BE2C (cell line): ENCODE data around the genes GSC2, C22orf39 and GP1BB.

DNA sequence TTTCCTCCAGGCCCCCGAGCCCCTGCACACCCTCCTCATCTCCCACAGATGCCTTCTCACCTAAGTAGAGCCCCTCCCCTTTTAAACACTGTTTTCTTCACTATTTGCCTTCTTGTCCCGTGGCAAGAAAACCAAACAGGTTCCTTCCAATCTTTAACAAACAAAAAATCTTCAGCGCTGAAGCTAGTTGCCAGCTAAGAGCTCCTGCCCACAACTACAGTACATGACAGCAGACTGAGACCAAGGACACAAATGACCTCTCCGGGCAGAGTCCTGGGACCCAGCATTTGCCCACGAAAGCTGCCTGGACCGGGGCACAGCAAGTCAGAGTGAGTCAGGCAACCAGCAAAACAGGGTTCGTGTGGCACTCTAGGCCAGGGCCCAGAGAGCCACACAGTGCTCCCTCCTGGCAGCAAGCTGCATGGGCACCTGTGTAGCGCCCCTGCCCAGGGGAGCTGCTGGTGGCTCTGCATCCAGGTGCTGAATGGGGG is 63.7 kb downstream of the DGCR2 start:
- RRBS = 84% methylated on average over 3 of the region's 8 CpGs

DNA sequence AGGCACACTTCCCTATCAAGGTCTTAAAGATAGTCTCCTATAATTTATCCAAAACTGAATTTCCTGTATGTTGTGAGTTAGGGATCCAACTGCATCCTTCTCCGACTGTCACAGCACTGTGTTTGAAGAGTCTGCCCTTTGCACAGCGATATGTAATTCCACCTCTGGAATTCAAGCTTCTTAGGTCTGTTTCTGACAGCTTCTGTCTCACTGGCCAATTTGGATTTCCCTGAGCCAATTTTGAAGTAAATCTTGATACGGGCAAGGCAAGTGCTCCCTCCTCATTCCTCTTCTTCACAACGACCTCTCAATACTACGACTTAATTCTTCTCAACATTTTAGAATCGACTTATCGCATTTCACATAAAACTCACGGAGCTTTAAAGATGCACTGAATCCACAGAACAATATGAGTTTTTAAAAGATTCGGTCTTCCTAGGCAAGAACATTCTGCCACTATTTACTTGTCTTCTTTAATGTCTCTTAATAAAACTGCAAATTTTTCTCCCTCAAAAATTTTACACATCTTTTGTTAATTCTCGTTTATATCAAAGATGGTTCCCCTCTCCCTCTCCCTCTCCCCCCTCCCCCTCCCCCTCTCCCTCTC is 39.0 kb downstream of the DGCR2 start:
- RRBS = no CpG with 5 or more reads among the region's 10 CpGs

- RRBS = 13% methylated on average over 34 of the region's 45 CpGs
These were observed at the start of gene GSC2 for GRCh38 chr22:19150219-19150496. GSC2 (minus strand) TSS chr22:19150292.

DNA sequence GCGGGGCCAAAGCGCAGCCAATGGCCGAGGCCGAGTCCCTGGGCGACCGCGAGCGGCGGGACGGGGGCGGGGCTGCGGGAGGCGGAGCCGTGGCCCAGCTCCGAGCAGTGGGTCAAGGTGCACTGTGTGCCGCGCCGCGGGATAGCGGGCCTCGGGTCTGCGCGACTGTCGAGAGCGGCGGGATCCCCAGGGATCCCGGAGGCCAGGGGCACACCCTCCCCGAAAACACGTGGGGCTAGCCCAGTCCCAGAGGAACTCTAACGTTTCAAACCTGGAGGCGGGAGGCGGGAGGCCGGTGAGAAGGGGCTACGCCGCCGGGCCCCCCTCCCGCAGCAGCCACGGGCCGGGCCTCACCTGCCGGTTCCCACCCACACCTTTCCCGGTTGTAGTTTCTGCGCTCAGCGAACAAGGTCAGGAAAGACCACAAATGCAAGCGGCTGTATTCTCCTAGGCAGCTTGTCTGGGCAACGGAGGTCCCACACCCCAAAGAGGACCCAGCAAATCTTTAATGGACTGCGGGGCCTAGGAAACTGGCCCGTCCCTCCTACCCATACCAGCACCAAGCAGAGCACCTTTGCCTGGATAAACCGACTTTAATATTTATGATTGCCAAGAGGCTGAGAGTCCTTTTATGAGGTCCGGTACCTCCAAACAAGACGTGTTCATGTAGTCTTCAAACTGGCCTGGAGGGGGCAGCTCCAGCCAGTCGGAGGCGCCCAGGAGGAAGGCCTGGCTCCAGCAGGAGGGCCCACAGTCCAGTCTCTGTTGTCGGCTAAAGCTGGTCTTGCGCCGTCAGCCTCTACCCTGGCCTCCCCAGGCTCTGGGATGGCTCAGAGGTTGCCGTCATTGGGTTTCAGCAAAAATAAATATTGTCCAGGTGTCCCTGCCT is 608 bp upstream of the SLC25A1 start:
- RRBS = 1% methylated on average over 7 of the region's 56 CpGs

DNA sequence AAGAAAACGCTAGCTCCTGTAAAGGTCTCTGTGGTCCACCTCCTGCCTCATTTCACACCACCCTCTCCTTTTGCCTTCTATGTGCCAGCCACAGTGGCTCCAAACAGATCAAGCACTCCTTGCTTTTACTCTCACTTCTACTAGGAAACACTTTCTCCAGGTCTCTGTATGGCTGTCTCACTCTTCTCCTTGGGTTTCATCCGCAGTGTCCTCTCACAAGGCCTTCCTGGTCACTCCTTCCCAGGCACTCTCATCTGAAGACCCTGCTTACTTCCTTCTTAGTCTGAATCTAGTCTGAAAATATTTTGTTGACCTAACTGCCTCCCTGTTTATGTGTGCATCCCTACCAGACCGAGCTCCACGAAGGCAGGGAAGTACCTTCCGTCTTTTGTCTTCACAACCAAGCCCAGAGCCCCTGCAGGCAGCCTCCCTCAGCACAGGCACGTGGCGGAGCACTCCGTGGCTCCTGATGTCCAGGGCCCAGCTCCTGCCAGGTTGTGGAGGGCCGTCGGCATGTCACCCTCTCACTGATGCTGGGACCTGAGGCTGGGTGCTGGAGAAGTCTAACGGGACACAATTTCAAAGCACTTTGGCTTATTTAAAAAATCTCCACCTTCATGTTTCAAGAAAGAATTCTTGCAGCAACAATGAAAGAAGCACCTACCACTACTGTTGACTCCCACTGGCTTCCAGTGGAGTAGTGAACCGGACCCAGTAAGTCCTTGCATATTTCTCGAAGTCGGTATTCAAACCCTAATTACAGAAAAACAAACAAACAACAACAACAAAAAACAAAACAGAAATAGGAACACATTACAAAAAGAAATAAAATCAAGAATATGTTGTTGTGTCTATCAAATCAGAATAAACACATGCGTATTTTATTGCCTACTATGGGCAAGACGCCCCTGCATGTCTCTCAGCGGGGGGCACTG is 59.4 kb upstream of the CLTCL1 start:
- RRBS = no CpG with 5 or more reads among the region's 17 CpGs

GRCh38 chr22:19419477-19420065 is 12.0 kb downstream of the HIRA start:
- RRBS = no CpG with 5 or more reads among the region's 3 CpGs

GRCh38 chr22:19426036-19426802 is 5.3 kb downstream of the HIRA start:
- RRBS = no CpG with 5 or more reads among the region's 5 CpGs

DNA sequence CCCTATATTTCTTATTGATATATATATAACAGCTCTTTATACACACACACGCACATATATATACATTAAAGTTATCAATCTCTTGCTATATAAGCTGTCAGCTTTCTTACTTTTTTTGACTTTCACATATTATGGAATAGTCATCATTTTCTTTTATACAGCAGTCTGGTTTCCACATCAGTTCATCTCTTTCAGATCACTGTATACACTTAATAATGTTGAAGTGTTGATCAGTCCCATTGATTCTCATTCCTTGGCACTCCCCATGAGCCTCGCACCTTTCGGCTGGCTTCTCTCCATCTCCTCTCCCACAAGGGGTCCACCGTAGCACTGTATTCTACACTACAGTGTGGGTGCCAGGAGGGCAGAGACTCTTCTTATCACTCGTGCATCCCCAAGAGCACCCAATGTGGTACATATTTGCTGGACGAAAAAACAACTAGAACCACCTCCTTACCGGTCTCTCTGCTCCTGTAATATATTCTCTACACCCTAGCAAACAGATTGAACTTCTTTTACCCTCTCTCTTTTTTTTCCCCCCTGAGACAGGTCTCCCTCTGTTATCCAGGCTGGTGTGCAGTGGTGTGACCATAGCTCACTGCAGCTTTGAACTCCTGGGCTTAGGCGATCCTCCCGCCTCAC is 1.2 kb downstream of the C22orf39 start:
- RRBS = no CpG with 5 or more reads among the region's 9 CpGs

DNA sequence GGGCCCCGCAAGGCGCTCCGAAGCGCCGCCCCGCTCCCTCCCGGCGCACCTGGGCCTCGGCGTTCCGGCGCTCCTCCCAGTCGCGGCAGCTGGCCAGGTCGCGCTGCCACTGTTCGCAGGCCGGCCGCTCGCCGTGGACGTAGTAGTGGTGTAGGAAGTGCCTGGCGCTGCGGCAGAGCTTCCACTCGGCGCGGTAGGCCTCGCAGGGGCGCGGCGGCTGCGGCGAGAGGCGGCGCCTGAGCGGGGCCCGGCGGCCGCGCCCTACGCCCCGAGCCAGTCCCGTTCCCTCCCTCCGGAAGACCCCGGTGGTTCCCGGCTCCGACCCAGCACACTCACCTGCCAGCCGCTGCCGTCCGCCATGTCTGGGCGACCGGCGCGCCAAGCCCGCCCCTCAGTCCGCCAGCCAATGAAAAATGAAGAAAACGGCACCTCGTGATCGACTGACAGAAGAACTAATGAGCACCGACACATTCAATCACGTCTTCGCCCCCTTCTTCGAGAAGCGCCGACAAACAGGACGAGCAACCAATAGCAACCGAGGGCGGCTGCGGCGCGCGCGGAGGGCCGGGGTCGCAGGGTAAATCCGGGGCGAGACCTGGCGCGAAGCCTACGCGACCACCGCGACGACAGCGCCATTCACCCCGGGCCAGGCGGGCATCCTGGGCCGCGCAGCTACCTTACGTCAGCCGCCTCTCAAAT is at the start of gene C22orf39:
Gene C22orf39, minus strand, starts transcription at position 383 of the 699 bp plus-strand sequence.
- RRBS = under 1% methylated on average over 43 of the region's 91 CpGs

DNA sequence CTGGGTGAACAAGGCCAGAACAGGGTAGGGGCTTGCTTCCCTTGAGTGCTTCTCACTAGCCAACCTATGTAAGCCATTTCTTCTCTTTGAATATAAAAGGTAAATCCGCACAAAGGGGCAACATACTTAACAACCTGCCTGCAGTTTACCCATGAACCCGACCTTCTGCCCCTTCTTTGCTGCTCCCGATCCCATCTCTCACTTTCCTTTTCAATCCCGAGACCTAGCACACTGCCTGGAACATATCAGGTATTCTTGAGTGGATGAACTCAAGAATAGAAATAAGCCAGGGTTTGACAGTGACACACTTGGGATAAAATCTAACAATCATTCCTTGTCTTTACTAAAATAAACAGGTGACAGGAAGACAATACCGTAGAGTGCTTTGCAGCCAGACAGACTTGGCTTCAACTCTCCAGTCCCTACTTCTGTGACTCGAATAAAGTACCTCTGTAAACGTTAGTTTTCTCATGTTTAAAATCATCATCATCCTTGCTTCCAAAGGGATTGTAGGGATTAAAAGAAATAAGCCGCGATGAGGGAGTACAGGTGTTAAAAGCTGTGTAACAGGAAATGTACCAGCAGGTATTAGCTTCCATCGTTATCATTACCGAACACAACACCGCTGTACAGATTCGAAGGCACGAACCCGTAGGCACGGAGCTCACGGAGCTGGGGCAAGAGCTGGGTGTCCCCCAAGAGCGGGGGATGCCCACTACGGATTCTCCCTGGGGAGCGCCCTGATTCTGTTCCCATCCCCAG is 827 bp downstream of the UFD1 start:
- RRBS = no CpG with 5 or more reads among the region's 20 CpGs

- RRBS = 89% methylated on average over 4 of the region's 15 CpGs
These were observed 2.9 kb upstream of the GP1BB start for GRCh38 chr22:19720392-19720905.

DNA sequence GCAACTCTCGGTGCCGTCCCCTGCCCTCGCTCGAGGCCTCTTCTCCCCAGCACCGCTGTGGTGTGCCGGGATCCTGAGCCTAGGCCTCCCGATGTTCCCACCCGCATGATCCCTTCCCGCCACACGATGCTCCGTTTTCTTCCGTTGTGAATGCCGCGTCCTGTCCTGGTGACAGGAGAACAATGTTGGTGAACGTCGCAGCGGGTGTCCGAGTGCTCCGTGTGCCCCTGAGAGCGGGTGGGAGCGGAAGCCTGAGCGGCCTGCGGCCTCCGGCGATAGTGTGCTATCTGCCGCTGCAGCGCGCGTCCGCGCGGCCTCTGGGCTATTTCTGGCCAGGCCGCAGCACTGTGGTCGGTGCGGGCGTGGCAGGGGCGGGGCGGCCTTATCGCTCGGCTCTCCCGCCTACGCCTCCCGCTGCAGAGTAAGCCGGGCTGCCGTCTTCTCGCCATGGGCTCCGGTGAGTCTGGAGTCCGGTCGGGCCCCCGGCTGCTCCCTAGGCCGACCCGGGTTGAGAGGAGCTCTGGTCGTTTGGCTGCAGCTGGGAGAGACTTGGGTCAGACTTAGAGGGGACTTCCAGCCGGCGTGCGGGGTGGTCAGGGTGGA is at the start of gene GP1BB:
Gene GP1BB, plus strand, starts transcription at position 417 of the 603 bp plus-strand sequence.
- RRBS = 83% methylated on average over 7 of the region's 56 CpGs

DNA sequence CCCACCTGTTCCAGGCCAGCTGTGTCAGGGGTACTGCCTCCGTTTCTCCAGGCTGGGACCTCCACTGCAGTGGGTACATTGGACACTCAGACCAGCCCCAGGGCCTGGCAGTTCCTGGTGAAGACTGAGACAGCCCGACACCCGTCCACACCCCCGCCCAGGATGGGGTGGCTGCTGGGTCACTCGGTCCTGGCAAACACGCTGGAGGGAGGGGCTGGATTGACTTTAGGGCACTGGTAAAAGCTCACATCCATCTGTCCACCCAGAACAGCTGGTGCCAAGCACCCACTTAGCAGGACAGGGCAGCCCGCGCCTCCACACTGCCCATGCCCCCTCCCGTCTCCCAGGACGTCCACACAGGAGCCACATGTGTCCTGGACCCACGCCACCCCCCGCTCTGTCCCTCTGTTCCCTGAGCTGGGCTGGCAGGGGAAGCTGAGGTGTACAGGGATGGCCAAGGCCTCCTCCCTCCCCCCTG is 10.7 kb upstream of the TBX1 start:
- RRBS = no CpG with 5 or more reads among the region's 12 CpGs

- RRBS = no CpG with 5 or more reads among the region's 21 CpGs
These were observed 23.4 kb upstream of the GNB1L start for GRCh38 chr22:19877870-19878588.

DNA sequence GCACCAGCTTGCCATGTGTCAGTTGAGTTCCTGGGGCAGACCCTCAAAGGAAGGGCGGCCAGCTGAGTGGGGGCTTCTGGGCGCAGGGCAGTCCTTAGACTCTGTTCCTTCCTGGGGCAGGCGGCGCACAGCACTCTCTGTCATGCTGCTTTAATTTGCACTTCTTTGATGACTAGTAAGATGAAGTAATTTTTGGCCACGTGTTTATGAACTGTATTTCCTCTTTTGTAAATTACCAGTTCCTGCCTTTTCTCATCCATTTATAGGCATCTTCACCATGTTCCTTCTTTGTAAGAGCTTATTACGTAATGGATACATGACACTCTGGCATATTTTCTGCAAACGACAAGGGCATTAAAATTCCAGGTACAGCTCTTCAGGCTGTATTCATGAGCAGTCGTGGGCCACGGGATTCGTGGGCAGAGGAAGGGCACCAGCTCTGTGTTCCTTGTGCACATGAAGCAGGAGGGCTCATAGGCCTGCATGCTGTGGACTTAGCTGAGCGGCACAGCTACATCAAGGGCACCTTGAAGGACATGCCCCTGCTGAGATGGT is 32.3 kb upstream of the GNB1L start:
- RRBS = no CpG with 5 or more reads among the region's 11 CpGs

DNA sequence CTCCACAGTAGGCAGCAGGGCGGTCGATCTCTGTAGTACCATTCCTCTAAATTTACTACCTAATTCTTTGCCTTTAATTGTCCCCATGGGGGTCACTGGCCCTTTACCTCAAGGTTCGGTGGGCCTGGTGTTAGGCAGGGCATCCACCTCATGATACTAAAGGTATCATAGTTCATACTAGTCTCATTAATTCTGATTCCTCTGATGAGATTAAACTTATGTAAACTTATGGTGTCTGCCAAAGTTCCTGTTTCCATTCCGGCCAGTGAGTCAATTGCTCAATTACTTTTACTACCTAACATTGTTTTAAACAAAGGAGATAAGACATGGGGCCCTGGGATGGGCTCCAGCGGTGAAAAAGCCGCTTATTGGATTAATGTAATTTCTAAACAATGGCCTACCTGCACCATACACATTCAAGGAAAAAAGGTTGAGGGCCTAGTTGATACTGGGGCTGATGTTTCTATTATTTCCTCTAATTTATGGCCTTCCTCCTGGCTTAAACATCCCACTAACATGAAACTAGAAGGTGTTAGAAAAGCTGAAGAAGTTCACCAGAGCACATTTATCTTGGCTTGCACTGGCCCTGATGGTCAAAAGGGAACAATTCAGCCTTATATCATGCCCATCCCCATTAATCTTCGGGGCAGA is 3.4 kb upstream of the COMT start:
- RRBS = no CpG with 5 or more reads among the region's 7 CpGs

DNA sequence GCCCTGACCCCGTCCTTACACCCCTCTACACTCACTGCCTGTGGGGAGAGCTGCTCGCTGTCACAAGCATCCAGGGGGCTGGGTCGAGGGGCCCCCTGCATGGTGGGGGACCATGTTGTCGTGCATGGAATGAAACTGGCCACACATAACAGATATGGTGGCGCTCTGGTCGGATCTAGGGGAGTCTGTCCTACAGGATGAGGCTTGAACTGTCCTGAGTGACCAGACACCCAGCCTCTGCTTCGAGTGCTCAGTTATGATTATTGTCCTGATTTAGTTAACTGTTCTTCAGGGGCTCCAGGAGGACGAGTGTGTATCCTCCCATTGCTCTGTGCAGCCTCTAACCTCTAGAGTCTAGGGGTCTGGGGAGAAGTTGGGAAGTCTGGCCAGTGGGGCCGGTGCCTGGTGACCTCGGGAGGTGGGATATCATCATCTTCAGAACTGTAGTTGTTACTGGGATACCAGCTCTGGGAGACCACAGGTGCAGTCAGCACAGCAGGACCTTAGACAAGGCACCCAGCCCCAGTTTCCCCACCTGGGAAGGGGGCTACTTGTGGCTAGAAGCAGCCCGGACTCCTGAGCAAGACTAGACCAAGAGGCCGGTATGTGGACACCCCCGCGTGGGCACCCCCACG is 481 bp upstream of the COMT start:
- RRBS = 1% methylated on average over 4 of the region's 15 CpGs

GRCh38 chr22:19942152-19942346 is 431 bp upstream of the TXNRD2 start:
- RRBS = no CpG with 5 or more reads among the region's 2 CpGs

- RRBS = 39% methylated on average over 6 of the region's 24 CpGs
These were observed 20.7 kb upstream of the TXNRD2 start for GRCh38 chr22:19962120-19962971.

- RRBS = no CpG with 5 or more reads among the region's 32 CpGs
These were observed 21.6 kb upstream of the TXNRD2 start for GRCh38 chr22:19963002-19963876.